ENCODE data around the gene MTX3.

DNA sequence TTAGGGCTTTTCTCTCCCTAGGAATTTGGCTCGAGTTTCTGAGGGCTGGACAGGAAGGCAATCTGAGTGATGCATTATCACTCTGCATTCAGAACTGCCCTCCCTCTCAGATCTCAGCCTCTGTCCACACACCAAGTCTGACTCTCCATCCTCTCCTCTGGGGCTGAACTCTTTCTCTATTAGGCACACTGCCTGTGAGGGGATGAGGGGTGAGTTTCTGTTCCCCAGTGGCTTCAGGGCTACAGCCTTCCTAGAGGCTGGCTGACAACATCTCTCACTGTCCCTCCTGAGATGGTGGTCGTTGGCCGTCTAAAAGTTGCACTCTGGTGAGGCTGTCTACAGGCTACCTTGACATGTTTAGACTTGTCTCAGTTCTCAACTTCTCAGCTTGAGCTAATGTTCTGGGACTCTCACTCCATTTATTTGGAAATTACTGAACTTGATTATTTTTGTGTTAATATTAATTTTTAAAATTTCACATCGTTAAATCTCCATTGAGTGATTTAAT is 14.8 kb upstream of the SCAMP1 start:
- RRBS, 2 experiments = no CpG with 5 or more reads among the region's 4 CpGs

- RRBS, 2 experiments = no CpG with 5 or more reads among the region's 3 CpGs
Observed at GRCh38 chr5:78530392-78530947, 118.1 kb downstream of the LHFPL2 start.

- RRBS, 2 experiments = no CpG with 5 or more reads among the region's 6 CpGs
Observed at GRCh38 chr5:78573874-78574503, 74.6 kb downstream of the LHFPL2 start.

- RRBS, 2 experiments = no CpG with 5 or more reads among the region's 6 CpGs
Observed at GRCh38 chr5:78720433-78720982, 71.9 kb upstream of the LHFPL2 start.

- RRBS, 2 experiments = no CpG with 5 or more reads among the region's 4 CpGs
Observed at GRCh38 chr5:79026174-79026729, 41.1 kb upstream of the ARSB start.

DNA sequence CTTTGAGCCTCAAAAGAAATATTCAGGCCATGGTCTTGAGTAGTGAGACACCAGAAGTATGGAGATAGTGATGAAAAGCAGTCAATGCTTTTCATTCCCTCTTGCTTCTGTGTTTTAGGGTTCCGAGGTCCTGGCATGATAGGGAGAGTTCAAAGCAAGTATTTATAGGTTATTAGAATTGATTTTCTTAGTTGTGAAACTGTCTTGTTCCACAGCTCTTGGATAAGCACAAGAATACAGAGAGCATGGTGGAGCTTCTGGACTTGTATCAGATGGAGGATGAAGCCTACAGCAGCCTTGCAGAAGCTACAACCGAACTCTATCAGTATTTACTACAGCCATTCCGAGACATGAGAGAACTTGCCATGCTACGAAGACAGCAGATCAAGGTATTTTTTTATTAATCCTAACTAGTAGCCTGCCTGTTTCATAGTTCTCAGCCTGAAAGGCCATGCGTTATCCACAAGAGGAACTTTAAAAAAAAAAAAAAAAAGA is 41.8 kb downstream of the JMY start:
- RRBS, 2 experiments = no CpG with 5 or more reads among the region's 5 CpGs

DNA sequence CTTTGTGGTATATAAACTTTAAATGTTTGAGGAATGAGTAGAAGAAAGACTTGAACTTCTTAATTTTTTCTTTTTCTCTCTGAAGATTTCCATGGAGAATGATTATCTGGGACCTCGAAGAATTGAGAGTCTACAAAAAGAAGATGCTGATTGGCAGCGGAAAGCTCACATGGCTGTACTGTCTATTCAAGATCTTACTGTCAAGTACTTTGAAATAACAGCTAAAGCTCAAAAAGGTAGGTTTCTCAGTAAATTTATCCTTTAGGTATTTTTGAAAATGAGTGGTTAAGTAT is 54.1 kb downstream of the JMY start:
- RRBS, 2 experiments = no CpG with 5 or more reads among the region's 2 CpGs

DNA sequence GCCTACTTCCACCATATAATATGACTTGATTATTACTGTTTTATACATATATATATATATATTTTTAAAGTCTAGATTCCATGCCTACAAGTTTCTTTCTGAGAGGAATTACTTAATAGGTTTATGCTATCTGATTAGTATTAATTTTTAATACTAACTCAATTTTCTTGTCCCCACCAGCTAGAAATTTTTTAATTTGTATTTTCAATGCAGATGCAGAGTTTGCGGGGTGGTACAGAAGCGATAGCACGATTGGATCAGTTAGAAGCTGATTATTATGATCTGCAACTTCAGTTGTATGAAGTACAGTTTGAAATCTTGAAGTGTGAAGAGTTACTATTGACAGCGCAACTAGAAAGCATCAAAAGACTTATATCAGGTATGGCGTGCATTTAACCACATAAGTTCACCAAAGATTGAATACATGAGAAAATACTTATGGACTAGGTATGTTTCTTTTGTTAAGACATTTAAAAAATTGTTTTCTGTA is 64.1 kb downstream of the JMY start:
- RRBS, 2 experiments = no CpG with 5 or more reads among the region's 5 CpGs

DNA sequence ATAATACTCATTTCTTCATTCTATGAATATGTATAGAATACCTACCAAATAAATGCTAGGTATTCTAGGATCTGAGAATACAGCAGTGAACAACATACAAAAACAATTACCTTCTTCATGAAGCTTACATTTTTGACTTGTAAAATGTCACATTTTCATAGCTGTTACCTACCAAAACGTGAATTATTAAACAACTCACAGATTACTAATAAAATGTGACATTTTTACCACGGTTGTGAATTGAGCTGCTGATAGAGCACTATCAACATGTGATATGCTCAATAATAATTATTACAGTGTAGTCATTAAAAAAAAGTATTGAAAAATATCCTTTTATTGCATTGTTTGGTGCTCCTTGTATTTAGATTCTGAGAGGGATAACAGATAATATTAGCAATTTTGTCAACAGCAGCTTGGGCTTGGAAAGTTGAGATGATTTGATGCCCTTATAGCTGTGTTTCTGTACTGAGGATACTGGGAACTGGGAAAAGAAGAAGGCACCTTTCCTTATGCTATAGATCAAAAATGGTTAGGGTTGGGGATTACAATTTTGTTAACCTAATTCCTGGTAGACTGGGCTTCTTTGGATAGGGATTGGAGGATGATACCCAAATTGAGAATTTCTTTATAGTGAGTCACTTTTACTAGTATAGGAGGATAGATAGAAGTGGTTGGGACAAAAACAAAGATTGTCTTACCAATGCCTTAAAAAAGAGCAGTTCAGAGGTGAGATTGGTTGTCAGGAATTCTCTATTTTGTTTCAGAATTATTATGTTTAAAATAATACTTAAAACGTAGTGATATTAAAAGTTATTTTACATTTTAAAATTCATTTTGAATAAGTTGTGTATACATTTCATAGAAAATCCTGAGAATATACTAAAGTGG is 38.2 kb downstream of the TENT2 start:
- RRBS, 2 experiments = no CpG with 5 or more reads among the region's 3 CpGs

DNA sequence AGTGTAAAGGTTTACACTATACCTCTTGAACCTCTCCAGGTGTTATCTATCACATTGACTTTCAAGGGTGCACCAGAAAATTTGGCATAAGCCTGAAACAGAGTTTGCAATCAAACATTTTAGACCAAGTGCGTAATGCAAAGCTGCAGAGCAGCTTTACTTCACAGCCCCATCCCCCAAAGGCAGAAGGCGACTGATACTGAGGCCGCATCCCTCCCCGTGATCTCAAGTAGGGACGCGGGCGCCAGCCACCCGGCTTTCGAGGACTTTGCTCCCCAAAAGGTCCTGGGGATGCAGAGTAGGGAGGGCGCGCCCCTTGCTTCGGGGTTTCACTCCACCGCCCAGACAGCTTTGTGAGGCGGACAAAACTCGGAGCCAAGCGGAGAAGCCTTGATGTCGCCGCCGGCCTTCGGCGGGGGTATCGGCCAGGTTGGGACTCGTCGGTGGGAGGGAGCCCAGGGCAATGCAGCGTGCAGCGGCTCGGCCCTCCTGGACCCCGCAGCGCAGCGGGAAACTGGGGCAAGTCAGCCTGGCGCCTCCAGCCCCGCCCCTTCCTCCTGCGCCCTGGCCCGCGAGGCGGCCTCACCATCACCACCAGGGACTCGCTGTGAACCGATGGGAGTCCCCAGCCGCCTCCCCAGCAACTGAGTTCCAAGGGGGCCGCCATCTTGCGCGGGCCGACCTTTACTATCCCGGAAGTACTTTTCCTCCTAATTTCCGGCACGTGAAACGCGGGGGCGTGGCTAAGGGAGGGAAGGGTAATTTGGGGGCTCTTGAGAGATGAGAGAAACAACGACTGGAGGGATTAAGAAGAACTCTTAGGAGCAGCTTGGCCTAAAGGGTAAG is at the start of gene MTX3:
Gene MTX3, minus strand, starts transcription at position 691 of the 846 bp plus-strand sequence.
- RRBS, 2 experiments = no CpG with 5 or more reads among the region's 50 CpGs

DNA sequence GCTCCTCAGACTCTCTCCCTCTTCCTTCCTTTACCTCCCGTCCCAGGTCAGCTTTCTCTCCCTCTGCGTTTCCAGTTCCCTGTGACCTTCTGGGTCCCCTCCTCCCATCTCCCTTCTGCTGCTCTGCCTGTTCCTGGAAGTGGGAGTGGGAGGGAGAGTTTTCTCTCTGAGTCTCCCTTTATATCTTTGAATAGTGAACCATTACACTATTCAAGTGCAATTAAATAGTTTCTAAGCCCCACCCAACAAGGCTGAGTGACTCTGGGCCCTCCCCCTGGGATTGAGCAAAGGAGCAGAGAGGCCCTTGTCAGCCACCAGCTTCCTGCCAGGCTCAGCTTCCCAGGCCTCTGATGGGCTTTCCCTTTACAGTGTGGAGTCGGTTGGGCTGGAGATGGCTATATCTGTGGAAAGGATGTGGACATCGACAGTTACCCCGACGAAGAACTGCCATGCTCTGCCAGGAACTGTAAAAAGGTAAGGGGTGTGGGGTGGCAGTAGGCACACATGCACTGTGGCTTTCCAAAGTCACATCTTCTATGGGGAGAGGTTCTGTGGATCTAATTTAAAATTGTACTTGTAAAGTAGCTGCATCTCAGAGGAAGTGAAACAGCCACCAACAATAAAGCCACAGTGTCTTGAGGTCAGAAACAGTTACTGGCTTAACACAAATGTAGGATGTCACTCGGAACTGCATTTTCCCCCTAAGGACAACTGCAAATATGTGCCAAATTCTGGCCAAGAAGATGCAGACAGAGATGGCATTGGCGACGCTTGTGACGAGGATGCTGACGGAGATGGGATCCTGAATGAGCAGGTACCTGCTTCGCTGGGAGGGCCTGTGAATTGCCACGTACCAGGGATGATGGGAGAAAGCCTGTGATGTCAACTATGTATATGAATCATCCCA is 35.0 kb downstream of the THBS4 start:
- RRBS, 2 experiments = no CpG with 5 or more reads among the region's 13 CpGs

DNA sequence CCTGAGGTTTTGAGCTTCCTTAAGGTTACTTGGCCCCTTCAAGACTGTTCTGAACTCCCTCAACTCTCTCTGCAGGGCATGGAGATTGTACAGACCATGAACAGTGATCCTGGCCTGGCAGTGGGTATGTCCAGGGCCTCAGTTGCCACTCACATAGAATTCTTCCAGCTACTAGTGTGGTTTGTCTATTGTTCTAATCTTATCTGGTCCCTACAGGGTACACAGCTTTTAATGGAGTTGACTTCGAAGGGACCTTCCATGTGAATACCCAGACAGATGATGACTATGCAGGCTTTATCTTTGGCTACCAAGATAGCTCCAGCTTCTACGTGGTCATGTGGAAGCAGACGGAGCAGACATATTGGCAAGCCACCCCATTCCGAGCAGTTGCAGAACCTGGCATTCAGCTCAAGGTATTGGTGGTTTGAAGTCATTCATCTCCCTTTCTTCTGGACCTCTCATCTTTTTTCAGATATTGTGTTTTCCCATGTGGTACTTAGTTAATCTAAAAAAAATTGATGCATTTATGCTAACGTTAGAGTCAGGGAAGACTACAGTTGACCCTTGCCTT is 43.8 kb downstream of the THBS4 start:
- RRBS, 2 experiments = no CpG with 5 or more reads among the region's 5 CpGs

DNA sequence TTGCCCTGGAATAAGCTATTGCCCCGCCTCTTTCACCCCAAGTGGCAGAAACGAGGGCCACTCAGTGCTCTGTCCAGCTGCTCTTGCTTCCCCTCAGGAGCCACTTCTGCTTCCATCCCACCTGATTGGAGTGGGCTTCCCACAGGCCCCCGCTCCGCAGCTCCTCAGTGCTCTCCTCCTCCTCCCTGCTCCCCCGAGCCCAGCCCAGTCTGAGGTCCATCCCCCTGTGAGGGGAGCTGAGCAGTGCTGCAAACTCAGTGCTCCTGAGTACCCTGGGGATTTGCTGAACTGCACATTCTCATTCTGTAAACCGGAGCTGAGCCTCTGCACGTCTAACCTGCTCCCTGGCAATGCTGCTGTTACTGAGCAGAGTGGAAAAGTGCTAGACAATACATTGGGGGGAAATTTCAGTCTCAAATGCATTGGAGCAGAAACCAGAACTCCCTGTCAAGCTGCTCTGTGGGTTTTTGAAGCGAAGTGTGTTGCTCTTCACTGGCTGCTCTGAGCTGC is 74.9 kb downstream of the THBS4 start:
- RRBS, 2 experiments = no CpG with 5 or more reads among the region's 8 CpGs

DNA sequence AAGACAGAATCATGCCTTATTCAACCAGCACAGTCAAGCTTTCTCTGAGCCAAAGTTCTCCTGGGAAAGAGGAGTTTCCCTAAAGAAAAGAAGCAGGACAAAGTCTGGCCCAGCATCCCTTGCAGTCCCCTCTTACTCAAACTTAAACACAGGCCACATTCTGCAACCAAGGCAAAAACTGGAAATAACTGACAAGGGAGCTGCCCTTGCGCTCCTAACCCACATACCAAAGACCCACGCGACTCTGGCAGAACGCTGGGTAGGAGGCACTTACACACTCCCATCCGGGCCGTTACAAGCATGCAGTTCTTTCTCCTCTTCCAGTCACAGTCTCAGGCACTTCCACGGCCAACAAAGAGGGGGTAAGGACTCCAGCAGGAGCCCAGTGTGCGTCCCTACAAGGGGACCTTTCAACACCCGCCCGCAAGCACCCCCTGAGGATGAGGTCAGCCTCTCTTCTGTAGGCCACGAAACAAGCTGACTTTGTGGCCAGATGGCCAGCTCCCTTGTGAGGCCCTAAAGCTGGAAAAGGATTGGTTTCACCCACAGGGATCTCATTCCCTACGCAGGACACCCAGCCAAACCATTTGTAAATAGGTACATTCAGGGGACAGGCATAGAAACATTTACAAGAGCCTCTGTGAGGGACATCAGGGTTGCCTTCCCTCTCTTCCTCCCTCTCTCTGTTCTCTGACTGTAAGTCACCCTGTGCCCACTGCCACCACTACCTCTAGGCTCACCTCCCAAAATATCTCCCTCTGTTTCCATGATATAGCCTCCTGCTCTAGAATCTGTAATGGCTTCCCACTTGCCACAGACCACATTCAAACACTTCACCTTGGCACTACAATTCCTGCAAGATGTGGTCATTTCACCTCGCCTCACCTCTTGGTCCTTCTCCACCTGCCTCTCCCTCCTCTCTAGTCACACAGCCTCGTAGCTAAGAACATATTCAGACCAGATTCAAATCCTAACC is 57.3 kb downstream of the SERINC5 start:
- RRBS, 2 experiments = no CpG with 5 or more reads among the region's 14 CpGs

- RRBS, 2 experiments = no CpG with 5 or more reads among the region's 9 CpGs
Observed at GRCh38 chr5:80204769-80205393, 51.0 kb downstream of the SERINC5 start.

DNA sequence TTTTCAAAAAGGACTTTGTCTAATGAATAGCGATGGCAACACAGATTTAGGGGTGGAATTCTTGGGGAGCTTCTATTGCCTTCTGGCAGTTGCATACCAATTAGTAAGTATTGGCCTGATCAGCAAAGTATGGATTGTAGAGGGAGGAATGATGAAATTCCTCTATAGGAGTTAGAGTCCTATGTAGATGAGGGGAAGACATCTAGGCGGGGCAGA is 68.6 kb upstream of the CKMT2 start:
- RRBS, 2 experiments = no CpG with 5 or more reads among the region's 2 CpGs

- RRBS, 2 experiments = no CpG with 5 or more reads among the region's 12 CpGs
Observed at GRCh38 chr5:81234680-81235698, 1.9 kb downstream of the CKMT2 start.

GRCh38 chr5:81304632-81305039 is 3.2 kb downstream of the ZCCHC9 start:
- RRBS, 2 experiments = no CpG with 5 or more reads among the region's 2 CpGs

GRCh38 chr5:81361468-81362122 is 32.3 kb downstream of the ACOT12 start:
- RRBS, 2 experiments = no CpG with 5 or more reads among the region's 2 CpGs